Mesothelial cell of epicardium (in vitro differentiated cells): Measurements from ENCODE around the gene PIK3CA.

GRCh38 chr3:178084841-178085412 lies 451.3 kb upstream of the KCNMB2 start:
- PRO-cap, result no peak

DNA sequence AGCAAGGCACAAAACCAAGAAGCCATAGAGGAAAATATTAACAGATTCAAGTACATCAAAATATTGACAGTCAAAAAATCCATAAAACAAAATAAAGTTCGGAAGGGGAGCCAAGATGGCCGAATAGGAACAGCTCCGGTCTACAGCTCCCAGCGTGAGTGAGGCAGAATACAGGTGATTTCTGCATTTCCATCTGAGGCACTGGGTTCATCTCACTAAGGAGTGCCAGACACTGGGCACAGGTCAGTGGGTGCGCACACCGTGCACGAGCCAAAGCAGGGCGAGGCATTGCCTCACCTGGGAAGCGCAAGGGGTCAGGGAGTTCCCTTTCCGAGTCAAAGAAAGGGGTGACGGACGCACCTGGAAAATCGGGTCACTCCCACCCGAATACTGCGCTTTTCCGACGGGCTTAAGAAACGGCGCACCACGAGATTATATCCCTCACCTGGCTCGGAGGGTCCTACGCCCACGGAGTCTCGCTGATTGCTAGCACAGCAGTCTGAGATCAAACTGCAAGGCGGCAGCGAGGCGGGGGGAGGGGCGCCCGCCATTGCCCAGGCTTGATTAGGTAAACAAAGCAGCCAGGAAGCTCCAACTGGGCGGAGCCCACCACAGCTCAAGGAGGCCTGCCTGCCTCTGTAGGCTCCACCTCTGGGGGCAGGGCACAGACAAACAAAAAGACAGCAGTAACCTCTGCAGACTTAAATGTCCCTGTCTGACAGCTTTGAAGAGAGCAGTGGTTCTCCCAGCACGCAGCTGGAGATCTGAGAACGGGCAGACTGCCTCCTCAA lies 211.6 kb downstream of the ZMAT3 start:
- PRO-cap, result no peak

DNA sequence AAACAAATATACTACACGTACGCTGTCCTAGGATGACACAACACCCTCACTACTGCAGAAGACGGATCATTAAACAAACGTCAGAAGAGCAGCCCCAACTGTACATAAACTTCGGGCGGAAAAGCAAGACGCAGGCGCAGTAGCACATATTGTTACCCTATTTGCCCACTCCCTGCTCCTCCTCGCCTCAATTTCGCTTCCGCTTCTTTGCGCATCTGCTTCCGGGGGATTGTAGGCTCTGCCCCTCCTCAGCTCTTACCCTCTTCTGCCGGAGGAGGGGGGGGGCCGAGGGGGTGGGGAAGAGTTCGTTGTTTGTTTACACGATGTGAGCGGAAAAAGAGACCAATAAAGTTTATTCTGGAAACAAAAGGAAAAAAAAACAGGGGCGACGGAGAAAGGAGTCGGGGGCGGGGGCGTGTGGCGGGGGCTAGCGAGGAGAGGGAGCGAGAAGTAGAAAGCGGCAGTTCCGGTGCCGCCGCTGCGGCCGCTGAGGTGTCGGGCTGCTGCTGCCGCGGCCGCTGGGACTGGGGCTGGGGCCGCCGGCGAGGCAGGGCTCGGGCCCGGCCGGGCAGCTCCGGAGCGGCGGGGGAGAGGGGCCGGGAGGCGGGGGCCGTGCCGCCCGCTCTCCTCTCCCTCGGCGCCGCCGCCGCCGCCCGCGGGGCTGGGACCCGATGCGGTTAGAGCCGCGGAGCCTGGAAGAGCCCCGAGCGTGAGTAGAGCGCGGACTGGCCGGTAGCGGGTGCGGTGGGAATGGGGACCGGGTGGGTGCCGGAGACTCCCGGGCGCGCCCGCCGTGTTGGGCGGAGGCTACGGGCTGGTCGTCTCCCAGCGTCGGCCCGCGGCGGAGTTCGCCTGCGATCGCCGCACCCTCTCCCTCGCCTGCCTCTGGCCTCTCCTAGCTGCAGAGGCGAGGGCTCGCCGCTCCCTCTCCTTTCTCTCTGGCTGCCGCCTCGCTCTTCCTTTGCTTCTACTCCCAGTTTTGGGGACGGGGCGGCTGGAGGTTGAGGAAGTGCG lies at the start of gene PIK3CA:
Gene PIK3CA (plus strand): TSS at position 463 of the 1,014 bp plus-strand sequence.
- PRO-cap, result unidirectional peak, plus-strand start at position 190 of the sequence; unidirectional peak, plus-strand start at position 372 of the sequence; unidirectional peak, plus-strand start at position 463 of the sequence; bidirectional peak, plus-strand start at position 966 of the sequence, minus-strand start at position 850 of the sequence

GRCh38 chr3:179526886-179527604 lies 35.7 kb upstream of the ACTL6A start:
- PRO-cap, result no peak

DNA sequence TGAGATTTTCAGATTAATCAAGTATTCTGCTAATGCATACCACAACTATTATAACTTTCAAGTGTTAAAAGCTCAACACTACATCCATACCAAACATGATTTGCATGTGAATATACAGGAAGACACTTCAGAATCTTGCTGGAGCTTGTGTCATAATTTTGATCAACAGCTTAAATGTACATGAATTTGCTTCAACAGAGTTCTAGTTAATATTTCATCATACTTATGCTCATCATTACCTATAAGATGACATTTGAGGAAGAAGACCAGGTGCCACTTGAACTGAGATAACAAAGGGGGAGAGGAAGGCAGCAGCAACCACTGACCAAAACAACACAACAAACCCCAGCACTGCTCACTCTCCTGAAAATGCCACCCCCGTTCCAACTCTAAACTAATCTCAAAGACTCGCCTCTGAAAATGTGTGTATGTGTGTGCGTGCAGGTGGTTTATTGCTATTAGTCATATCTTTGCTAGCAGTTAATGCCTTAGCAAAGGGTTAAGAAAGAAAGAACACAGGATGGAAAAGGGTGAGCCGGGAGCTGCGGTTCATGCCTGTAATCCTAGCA lies 4.6 kb downstream of the PEX5L start:
- PRO-cap, result no peak

DNA sequence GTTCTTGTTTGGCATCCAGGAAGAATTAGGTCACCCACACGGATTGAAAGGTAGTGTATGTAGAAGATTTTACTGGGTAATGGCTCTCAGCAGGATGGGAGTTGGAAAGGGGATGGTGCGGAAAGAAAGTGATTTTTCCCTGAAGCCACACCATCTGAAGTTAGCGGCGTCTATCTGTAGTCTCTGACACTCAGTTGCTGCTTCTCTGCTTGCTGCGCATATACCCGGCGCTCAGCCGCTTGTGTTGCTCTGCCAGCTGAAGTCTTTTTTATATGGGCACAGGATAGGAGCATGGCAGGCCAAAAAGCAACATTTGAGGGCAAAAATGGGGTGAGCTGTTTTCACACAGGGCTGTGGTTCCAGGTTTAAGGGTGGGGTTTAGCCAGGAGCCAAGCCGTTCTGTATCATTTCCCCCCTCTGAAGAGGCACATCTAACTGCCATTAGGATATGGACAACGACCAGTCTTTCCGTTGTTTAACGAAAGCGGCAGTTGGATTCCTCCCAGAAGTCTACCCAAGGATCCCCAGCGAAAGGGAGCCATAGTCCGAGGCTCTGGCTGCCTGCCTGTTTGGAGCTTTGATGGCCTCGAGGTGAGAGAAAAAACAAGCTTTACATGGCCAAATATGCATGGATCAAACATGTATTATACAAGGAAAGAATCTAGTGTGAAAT lies 44.1 kb upstream of the FXR1 start:
- PRO-cap, result no peak

- PRO-cap, result no peak
Measured at GRCh38 chr3:181694784-181695868, 16.6 kb upstream of the SOX2 start.

DNA sequence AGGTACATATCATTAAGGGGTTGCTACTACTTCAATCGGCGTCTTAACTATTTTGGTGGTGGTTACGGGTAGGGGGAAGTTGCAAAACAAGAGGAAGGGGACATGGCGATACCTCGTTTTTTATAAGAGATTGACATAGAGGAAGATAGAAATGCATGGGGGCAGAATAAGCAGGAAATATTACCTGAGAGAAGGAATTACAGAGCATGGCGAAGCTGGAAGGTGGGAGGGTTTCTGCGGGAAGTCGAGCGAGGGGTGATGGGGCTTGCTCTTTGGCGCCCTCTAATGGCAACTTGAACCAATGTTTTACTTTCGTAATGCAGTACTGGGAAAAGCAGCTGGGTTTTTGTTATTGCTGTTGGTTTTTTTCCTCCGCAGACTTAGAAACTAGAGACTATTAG lies 11.4 kb upstream of the SOX2 start:
- PRO-cap, result no peak

DNA sequence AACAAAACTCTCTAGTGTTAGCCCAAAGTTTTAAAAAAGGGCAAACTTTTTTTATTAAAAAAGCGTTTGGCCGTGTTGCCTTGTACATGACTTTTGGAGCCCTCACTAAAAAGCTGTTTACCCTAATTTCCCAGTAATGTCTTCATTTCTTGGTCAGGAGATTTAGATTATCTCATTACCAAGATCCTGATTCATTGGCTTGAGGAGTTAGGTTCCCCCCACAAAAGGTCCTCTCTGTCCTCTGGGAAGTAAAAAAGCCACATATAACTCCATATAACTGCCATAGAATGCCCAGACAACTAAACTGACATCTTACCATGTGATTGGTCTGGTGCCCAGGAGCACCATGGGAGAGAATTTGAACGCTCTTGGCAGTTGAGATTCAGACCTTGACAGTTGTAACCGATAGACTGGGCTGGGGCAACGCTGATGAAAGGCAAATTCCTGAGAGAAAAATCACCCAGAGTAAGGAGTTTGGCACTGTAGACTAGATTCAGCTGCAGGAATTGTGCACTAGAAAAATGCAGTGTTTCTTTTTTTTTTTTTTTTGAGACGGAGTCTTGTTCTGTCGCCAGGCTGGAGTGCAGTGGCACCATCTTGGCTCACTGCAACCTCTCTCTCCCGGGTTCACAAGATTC lies 240.4 kb downstream of the SOX2 start:
- PRO-cap, result no peak

GRCh38 chr3:182244659-182245039 lies 532.9 kb downstream of the SOX2 start:
- PRO-cap, result no peak

- PRO-cap, result no peak
Measured at GRCh38 chr3:182740383-182741009, 52.8 kb upstream of the ATP11B start.

- PRO-cap, result no peak
Measured at GRCh38 chr3:182867878-182868312, 74.6 kb downstream of the ATP11B start.

DNA sequence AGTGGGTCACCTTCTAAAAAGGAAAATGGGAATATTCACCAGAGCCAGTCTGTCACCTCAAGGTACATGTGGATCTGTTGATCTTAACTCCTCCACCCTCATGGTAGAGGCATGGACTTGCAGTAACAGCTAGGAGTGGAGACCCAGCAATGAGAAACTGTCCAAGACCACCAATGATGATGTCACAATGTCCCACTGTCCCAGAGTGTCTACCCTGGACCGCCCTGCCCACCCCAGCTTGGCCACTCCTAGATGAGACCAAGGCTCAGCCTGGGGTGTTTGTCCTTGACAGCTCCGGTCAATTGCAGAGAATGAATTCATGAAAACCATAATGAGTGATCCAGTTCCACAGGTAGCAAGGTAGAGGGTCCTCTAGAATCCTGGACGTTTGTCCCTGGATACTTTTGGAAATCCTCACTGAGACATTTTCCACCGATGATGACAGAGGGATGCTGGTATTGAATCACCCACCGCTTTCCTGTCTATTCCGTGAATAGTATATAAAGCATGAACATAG lies 5.5 kb upstream of the DCUN1D1 start:
- PRO-cap, result no peak

DNA sequence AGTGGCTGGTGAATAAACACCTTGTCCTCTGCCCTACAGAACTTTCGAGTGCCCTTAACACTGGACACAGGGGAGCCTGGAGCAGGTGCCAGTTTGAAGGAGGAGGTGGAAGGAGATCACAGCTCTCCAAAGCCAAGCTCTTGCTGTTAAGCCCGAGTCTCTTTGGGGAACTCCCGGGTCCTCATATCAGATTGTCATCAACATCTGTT lies 31.3 kb downstream of the LAMP3 start:
- PRO-cap, result no peak

GRCh38 chr3:183153229-183153462 lies 9.4 kb downstream of the LAMP3 start:
- PRO-cap, result no peak

GRCh38 chr3:183212024-183212460 lies 41.0 kb upstream of the B3GNT5 start:
- PRO-cap, result no peak

DNA sequence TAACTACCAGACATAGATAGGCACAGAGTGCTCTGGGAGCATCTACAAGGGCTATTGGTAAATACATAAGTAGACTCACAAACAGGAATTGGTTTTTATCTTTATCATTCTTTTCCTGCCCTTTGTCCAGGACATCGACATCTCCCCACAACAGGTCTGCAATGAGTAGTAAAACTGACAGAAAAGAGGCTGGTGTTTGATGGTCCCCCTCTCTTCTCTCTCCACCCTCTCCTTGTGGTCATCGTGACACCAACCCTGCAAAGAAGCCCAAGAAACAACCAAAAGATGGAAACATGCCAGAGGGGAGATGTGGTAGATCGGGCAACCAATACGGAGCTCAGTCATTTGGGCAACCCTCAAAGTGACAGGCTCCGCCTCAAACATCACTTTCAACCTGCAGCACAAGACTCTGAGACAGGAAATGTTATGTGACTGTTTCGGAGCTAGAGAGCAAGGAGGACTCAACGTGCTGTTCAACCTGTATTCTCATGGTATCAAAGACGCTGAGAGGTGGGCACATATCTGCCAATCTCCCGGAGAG lies 28.6 kb upstream of the B3GNT5 start:
- PRO-cap, result no peak

- PRO-cap, result no peak
Measured at GRCh38 chr3:183298474-183299611, 45.8 kb downstream of the B3GNT5 start.

DNA sequence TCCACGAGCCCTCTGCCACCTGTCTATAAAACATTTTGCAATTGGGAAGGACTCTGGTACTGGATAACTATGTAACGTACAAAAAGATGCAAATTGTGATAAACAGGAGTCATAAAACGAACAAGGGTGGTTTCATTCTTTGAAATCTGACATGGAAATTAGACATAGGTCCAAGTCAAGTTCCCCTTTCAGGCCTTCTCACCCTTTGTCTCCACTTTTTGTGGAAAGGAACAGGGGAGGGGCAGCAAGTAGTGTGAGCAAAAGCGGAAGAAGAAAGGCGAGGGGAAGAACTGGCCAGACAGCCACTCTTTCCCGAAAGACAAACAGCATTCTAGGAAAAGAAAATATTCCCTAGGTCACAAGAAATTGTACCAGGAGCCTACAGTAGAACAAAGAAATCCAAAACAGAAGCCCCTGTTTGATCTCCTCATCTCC lies 52.6 kb downstream of the MCF2L2 start:
- PRO-cap, result no peak

- PRO-cap, result no peak
Measured at GRCh38 chr3:183449288-183449866, 21.0 kb upstream of the MCF2L2 start.